RPMI7951 (cell line): ENCODE measurements around the genes MED13L and HRK.

- RAMPAGE, long total RNA: no peak
Observed at GRCh38 chr12:115341249-115342023, 657.5 kb upstream of the TBX3 start.

- RAMPAGE, long total RNA: no peak
Observed at GRCh38 chr12:115598830-115600074, 678.2 kb downstream of the MED13L start.

GRCh38 chr12:116018851-116020159 lies 258.2 kb downstream of the MED13L start:
- RAMPAGE, long total RNA: no peak

GRCh38 chr12:116064711-116065175 lies 212.8 kb downstream of the MED13L start:
- RAMPAGE, long total RNA: no peak

DNA sequence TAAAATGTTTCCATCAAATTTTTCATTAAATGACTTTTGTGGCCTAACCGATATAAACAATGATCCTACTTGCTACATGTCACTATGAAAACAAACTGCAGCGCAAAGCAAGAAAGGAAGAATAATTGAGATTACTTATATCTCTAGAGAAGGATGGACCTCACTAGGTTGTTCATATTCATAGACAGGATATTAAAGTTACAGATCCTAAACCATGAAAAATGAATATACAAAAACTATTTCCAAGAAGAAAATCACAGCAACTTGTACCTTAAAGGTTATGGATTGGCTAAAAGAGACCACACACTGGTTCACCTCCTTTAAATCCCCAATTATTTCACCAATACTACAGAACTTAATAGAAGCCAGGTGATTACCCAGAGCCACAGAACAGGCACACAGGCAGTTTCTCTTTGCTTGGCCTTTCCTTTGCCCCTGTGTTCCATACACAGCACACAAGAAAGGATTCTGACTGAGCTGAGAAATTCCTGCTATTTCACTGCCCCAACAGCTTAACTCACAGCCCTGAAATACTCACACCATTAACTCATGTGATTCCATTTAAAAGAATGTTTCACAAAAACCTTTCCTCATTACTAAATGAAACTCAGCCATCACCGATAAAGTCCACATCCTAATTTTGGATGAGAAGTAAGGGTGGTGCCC lies 133.7 kb downstream of the MED13L start:
- RAMPAGE, long total RNA: no peak

- RAMPAGE, long total RNA: no peak
Observed at GRCh38 chr12:116157207-116158221, 120.0 kb downstream of the MED13L start.

DNA sequence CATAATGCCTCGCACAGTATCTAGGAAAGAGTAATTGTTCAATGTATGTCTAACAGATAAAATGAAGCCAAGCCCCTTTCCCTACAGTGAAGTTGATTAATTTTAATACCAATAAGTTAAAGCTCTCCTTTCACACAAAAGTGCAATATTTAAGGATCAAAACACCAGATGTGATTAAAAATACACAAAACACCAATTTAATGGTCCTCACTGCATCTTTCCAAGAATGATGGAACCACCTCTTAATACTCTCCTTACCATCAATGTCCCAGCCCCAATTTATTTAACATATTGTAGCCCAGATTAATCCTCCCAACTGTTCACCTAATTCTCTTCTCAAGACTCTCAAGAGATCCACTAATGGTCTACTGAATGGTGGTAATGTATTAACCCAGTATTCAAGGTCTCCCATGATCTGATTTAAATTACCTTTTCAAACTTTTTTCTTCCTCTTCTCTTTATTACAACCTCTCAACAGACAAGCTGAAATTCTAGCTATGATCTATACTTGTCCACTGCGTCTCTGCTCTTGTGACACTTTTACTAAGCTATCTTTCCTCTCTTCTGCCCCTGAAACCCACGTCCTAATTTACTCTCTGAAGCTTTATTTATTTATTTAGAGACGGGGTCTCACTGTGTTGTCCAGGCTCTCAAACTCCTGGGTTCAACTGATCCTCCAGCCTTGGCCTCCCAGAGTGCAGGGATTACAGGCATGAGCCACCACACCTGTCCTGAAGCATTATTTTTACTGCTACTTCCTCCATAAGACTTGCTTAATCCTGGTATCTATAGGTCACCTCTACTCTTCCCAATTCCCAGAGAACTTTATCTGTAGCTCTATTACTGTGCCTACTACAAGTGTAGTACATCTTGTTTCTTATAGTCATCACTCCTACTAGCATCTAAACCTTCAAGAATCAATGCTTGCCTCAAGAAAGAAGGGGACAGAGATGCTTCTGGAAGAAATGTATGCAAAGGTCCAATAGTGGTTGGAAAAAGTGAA lies 61.6 kb downstream of the MED13L start:
- RAMPAGE, long total RNA: no peak

GRCh38 chr12:116274690-116275324 lies 2.7 kb downstream of the MED13L start:
- RAMPAGE, long total RNA: no peak

DNA sequence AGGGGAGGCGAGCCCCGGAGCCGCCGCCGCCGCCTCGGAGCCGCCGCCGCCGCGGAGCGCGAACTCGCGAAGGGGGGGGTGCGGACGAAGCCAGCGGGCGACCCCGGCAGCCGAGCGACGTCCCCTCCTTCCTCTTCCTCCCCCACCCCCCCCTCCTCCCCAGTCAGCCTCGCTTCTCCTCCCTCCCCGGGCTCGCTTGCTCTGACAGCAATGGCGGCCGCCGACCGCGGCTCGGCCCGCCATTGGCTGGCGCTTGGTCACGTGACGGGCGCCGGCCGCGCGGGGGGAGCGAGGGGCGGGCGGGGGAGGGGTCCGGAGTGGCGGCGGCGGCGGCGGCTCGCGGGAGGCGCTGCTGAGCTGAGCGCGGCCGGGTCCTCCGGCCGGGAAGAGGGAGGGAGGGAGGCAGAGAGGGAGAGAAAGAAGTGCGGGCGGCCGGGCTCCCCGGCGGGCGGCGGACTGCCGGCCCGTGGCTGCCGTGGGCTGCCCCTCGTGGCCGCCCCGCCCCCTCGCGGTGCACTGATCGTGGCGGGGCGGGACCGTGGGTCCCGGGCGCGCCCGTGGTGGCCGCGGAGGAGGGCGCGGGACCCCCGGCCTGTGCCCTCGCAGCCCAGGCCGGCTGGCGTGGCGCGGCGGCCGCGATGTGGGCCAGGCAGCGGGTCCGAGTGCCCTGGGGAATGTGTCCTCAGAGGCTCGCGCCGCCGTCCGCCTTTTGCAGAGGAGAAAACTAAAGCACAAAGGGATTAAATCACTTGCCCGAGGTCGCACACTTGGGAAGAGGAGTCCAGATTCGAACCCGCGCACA lies at the start of gene MED13L:
Gene MED13L, minus strand, starts transcription at position 212 of the 802 bp plus-strand sequence.
- RAMPAGE, long total RNA: no peak

DNA sequence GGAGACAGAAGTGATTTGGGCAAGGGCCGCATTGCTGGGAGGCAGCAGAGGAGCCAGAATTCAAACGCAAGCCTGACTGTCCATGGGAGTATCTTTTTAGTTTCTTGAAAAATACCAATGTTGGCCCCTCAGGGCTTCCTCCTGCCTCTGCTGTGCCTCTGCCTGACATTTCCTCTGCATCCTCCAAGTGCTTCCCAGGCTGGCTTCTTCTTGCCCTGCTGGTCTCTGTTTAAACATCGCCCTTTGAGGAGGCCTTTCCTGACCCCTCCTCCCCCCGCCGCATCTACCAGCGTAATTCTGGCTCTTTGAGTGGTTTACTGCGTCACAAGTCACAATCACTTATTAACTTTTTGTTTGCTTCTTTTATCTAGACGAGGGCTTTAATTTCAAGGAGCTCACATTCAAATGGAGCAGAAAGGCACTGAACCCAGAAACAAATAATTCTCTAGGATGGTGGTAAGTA lies 90.9 kb upstream of the MED13L start:
- RAMPAGE, long total RNA: no peak

DNA sequence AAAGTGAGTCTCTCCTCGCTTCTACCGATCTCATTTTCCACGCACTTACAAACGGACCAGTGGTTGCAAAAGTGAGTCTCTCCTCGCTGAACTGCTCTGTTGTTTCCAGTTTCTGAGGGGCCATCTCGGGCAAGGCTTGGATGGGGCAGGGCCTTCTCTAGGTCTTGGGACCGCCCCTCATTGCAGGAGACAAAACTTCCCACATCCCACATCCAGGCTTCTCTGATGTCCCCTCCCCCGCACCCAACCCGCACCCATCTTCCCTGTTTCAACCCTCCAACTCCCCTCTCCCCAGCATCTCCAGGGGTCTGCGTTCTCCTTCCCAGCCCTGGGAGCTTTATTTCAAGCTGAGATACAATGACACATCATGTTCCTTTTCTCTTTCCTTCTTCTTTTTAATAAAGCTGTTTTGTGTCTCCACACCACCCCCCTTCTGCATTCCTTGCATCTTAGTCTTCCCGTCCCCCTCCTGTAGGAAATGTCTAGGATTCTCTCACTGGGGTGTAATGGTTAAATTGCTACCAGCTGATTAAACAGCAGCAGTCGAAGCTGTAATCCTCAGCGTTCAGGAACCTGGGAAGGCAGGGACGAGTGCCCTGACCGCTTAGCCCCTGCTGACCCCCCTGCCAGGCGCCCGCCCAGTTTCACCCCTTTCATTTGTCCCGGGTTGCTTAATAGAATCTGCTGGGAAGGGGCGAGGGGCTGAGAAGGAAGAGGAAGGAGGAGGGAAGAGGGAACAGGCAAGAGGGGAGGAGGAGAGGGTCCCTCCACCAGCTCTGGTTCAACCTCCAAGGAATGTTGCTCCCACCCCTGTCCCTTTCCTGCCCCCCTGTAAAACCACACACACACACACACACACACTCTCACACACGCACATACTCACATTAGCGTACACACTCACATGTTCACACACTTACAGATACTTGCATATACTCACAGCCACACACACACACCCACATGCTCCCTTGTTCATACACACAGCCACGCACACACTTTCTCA lies 104.4 kb upstream of the MED13L start:
- RAMPAGE, long total RNA: no peak

DNA sequence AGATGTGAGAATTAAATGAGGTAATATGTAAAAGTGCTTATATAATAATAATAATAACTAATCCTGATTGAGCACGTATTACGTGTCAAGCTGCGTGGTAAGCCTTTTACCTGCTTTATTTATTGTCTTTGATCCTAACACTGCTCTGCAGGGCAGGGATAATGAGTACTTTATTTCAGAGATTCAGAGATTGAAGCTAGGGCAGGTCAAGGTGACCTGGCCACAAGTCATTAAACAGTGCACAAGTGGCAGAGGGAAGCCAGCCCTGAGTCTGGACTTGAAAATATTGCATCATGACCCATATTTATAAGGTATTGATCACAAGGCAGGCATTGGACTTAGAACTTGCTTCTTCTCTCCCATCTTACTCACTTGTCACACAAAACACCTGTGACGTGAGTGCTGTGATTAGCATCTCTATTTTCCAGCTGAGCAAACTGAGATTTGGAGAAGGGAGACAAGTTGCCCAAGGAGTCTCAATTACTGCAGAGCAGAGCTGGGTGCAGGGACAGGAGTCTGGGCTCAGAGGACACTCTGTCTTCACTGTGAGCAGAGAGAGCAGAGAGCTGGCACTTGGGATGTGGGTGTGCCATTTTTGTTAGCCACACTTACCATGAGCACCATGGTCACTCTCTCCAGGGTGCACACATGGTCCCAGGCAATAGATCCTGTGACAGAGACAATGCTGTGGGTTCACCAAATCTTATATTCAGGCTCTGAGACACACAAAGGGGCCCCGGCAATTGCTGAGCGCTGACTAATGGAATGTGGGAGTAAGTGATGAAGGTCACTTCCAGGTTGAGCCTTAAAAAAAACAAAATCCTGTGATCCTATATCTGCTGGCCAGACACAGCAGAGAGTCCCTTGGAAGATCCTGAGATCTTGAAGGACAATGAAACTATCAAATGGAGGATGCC lies 113.1 kb upstream of the MED13L start:
- RAMPAGE, long total RNA: no peak

DNA sequence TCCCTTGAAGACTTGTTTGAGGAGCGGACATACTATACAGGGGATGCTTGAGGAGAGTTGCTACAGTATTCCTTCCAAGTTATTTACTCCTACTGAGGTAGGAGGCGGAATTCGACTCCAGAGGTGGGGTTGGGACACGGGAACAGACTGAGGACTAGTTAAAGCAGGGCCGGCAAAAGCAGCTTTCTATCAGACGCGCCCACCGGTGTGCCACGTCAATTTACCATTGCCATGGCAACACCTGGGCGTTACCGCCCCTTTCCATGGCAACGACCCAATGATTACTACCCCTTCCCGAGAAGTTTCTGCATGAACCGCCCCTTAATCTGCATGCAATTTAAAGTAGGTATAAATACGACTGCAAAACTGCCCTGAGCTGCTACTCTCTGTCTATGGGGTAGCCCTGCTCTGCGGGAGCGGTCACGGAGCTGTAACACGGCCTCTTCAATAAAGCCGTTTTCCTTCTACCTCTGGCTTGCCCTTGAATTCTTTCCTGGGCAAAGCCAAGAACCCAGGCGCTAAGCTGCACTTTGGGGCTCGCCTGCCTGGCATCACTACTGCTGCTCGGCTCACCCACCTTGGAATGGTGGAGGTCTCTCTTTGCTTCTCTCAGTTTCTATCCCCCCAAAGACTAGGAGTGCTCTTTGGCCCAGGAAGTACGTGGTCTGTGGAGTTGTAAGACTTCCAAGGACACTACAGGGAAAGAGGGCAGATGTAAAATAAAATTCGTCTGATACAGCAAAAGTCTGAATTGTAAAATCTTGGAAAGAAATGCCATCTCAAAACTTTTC lies 52.8 kb upstream of the MAP1LC3B2 start:
- RAMPAGE, long total RNA: no peak

DNA sequence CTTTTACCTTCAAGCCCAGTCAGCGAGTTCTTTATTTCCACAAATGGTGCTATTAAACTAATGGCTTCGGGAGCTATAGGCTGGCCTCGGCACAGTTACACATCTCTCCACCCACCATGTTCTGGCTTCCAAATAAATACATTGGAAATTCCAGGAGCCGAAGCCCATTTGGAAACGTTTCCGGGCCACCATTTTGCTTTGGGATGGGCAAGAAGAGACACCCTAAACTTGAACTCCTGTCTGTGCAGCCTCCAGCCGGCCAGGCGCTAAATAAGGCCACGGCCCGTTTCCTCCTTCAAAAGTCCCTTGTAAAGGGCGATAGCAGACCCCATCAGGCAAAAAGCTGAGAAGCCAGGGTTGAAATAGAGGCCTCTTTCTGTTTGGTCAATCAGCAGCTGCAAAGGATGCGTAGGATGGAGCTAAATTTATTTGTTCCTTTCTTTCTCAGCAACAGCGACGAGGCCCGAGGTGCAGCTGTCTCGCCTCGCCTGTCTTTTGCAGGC lies 320 bp upstream of the MAP1LC3B2 start:
- RAMPAGE, long total RNA: no peak

GRCh38 chr12:116601604-116602016 lies 42.4 kb downstream of the MAP1LC3B2 start:
- RAMPAGE, long total RNA: no peak

GRCh38 chr12:116708703-116709660 lies 28.9 kb downstream of the SPRING1 start:
- RAMPAGE, long total RNA: no peak

DNA sequence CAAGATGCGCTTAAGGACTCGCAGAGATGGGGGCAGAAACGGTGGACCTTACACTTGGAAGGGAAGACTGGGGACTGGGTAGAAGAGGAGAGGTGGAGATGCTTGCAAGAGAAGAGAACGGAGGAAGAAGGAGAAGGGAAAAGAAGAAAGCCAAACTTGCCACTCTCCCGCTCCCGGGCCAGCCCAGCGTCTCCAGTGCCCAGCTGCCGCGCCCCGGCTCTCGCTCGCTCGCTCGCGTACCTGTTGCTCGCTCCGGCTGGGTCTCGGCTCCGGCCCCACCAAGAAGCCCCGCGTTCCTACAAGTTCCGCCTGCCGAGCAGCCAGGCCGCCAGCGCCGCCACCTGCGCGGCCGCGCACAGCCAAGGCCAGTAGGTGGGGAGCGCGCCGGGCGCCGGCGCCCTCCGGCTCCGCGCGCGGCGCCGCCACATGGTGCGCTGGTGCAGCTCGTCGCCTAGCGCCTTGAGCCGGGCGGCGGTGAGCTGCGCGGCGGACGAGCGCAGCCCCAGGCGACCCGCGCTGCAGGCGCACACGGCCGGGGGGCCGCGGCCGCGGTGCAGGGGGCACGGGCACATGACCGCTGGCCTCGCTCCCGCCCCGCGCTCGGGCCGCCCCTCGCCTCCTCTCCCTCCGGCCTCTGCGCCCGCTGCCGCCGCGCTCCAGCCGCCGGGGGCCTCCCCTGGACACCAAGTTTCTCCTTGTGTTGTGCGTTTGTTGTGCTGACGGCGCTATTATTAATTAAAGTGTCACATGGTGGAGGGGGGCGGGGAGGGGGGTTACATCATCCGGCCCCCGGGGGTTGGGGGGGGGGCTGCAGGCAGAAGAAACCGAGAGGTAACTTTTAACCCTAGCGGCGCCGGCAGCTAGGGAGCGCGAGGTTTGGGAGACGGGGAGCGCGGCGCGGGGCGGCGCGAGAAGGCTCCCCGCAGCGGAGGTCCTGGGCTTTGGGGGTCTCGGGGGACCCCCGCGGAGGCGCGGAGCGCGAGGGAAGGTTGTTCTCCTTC lies at the start of gene HRK:
Gene HRK, minus strand, starts transcription at position 706 of the 1,001 bp plus-strand sequence.
- RAMPAGE, long total RNA: no peak

DNA sequence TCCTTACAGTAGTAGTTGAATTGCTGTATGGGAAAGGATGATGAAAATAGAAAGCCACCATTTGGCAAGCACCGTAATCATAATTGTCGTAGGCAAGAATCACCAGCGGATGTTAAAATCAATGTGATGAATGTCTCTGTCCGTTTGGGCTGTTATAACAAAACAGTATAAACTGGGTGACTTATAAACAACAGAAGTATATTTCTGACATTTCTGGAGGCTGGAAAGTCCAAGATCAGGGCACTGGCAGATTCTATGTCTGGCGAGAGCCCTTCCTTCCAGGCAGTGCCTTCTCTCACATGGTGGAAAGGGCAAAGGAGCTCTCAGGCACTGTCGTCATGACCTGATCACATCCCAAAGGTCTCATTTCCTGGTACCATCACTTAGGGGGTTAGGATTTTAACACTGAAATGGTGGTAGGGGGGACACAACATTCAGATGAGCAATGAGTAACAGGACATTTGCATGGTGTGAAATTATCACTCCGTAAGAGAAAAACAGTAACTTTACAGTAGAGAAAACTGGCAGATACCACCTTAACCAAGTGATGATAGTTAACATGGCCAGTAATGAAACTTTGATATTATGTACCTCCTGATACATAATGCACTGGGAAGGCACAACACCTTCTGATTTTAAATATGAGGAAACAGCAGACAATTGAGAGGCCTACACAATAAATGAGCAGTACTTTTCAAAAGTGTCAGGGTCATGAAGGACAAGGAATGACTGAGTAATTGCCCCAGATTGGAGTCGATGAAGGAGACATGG lies 64.5 kb downstream of the FBXW8 start:
- RAMPAGE, long total RNA: no peak

- RAMPAGE, long total RNA: no peak
Observed at GRCh38 chr12:116996016-116996600, 85.4 kb downstream of the FBXW8 start.

DNA sequence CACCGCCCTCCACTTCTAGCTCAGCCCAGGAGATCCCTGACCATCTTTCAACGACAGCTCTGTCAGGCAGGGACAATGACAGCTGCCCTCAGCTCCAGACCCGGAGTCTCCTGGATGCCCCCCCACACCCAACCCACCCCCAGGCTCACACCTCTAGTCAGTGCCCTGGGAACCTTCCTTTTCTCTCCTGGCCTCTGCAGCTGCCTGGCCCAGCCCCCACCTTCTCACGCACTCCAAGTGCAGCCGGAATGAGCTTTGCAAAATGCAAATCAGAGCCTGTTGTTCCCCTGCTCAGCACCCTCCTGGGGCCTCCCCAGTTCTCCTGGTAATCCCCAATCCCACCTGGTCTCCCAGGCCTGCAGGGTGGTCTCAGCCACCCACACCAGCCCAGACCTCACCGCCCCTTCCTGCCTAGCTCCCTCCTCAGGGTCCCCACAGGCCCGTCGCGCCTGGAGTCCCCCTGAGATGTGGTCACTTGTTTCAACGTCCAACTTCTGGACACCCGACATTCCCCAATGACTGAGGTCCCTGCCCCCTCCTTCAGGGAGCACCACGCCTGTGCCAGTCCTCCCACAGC lies 46.5 kb downstream of the TESC start:
- RAMPAGE, long total RNA: no peak